ENCODE measurements around a stretch of chr21.

DNA sequence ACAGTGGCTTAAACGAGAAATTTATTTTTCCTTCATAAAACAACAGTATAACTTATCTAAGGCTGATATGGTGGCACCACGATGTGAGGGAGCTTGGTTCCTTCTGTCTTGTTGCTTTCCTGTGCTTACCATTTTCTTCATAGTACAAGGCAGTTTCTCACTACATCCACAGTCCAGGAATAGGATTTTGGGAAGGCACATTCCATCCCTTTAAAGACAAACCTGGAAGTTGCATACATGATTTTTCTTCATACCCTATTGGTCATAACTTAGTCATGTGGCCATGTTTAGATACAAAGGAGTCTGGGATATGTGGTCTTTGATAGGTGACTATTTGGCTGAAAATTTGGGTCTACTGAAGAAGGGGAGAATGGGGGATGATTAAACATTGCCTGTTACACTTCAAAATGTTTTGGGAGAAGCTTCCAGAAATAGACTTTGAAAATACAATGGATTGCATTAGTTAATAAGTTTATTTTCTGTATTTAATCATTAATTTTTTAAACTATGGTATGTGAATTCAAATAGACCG lies 7.0 kb downstream of the DYRK1A start:
- RRBS = no CpG with 5 or more reads among the region's 3 CpGs

DNA sequence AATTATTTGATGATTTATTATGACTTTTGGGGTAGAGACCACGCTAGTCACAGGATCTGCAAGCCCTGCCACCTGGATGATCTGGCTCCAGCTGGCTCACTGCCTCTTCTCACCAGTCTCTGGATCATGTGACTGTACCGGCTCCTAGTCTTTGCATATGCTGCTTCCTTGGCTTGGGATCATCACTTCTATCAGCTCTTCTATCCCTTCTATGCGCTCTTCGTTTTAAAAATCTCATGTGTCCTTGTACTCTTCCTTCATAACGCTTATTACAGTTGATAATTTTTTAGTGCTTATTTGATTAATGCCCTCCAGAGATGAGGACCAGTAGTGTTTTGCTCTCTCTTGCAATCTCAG lies 14.2 kb downstream of the DYRK1A start:
- RRBS = no CpG with 5 or more reads among the region's 5 CpGs

DNA sequence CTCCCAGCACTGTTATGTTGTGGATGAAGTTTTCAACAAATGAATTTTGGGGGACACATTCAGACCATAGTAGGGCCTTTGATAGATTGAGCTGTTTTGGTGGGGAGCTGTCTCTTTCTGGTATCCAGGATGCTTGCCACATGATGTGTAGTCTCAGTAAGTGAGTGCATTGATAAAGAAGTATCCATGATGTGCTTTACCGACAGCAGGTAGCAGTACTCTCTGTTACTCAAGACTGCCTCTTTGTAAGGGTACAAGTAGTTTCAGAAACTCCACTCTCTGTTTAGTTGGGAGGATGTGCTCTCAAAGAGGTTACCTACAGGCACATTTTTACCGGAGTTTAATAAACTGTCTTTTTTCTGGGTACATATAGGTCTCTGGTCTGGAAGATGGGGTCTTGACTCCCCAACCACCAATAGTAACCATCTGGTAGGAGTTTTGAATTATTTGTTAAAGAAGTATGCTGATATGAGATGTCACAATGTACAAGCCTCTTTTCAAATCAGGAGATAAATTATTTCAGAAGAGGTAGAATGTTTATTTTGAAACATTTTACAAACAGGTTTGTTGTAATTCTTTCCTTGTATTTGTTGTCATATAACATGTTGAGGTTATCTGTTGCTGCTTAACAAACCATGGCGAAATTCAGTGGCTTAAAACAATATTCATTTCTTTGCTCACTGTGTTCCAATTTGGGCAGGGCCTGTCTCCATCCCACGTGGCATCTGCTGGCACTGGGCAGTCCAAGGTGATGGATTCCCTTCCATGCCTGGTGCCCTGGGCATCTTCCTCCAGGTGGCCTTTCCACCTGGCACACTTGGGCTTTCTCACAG lies 26.7 kb downstream of the DYRK1A start:
- RRBS = no CpG with 5 or more reads among the region's 4 CpGs

DNA sequence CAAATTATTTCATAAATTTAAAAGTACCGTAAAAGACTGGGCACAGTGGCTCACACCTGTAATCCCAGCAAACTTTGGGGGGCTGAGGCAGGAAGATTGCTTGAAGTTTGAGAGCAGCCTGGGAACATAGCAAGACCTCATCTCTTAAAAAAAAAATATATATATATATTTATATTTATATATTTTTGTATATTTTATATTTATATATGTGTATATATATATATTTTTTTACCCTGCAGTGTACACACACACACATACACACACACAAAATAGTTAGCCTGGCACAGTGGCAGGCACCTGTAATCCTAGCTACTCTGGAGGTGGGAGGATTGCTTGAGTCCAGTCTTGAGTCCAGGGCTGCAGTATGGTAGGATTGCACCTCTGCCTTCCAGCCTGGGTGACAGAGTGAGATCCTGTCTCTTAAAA lies 31.4 kb downstream of the DYRK1A start:
- RRBS = no CpG with 5 or more reads among the region's 1 CpG

DNA sequence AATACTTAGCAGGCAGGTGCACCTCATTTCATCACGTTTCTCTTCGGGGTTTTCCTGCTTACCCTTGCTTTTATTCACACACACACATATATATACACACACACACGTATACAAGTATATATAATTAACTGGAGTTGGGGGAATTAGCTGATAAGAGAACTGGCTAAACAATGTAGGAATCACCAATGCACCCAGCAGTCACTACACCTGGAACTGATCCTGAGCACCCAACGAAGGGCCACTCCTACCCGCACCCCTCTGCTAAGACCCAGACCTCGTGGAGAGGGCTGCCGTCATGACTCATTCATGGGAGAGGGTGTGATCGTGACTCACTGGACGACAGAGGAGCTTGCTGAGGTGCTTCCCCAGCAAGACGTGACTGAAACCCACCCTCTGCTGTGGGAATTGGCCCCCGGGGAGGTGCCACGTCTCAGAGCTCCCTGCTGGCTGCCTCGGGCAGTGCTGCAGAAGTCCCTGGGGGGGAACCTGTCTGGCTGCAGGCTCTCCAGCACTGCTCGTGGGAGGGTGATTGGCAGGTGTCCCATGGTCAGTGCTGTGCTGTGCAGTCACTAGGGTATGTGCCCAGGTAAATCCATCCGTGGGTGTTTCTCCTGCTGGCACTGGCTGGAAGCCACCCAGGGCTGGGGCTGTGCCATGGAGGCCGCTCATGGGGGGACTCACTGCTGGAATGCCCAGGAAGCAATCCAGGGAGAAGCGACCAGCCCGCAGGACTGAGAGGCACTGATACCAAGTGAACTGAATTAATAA lies 166.6 kb downstream of the DYRK1A start:
- RRBS = no CpG with 5 or more reads among the region's 18 CpGs

- RRBS = no CpG with 5 or more reads among the region's 19 CpGs
These were observed 185.3 kb downstream of the DYRK1A start for GRCh38 chr21:37551670-37552512.

GRCh38 chr21:37552942-37553339 lies 186.4 kb downstream of the DYRK1A start:
- RRBS = no CpG with 5 or more reads among the region's 9 CpGs

DNA sequence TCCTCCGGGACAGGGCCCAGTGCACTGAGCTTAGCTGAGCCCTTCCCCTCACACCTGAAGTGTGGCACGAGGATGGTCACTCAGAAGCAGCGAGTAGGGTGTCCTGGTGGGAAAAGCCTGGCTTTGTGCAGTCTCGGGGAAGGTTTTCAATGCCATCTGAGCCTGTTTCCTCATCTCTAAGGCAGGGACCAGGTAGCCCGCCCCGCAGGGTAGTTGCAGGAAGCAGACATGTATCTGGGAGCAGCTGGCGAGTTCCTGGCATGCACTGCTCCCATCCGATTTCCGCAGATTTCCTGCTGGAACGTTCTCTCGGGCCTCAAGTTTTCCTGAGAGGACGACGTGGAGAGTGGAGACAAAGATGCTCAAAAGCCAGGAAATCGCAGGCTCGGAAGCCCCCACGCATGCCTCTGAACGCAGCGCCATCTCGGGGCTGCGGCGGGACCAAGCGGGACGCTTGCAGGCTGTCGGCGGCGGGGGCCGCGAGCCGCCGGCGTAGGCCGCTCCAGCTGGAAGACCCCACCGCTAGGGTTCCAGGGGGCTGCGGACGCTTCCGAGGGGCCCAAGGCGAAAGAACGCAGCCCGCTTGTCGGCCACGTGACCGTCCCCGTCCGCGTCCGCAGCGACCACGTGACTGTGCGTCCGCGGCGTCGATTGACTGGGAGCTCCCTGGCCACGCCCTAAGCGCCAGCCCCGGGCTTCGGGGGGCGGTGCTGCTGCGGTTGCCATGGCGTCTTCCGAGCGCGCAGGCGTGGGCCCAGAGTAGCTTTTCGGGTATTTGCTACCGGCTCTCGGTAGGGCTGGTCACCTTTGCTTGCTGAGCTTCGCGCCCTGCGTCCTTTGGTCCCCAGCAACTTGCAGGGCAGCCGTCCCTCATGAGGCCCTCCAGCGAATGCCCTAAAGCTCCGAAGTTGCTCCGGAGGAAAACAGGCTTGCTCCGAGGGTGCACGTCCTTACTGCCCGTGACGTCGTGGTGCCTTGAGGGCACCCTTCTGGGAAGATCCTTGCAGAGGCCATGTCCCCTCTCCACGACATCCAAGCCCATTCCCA lies 197.0 kb downstream of the DYRK1A start:
- RRBS = 11% methylated on average over 8 of the region's 80 CpGs

DNA sequence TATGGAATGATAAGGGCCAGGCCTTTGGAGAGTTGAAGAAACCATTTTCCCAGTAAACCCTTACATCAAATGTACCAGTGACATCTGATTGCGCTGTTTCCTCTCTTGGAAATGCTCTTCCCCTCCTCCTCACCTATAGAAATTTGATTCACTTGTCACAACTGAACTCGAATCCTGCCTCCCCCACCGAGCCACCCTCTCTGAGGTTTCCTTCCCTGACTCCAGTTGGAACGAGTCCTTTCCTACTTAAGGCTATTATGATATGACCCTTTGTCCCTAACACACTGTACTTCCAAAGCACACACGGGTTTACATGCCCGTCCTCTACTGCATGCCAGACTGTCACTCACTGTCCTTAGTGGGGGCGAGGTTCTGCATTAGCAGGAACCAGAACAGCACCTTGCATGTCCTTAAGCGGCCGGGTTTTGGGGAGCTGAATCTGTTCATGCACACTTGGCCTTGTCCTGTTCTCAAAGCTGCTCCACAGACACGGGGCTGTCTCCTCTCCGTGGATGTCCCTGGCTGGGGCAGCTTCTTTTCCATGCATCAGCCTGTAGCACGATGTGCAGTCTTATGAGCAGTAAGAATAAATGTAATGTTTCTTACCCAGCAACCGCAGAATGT lies 164.6 kb upstream of the KCNJ6 start:
- RRBS = no CpG with 5 or more reads among the region's 13 CpGs

- RRBS = no CpG with 5 or more reads among the region's 8 CpGs
These were observed 11.9 kb upstream of the KCNJ15 start for GRCh38 chr21:38244885-38245303.

DNA sequence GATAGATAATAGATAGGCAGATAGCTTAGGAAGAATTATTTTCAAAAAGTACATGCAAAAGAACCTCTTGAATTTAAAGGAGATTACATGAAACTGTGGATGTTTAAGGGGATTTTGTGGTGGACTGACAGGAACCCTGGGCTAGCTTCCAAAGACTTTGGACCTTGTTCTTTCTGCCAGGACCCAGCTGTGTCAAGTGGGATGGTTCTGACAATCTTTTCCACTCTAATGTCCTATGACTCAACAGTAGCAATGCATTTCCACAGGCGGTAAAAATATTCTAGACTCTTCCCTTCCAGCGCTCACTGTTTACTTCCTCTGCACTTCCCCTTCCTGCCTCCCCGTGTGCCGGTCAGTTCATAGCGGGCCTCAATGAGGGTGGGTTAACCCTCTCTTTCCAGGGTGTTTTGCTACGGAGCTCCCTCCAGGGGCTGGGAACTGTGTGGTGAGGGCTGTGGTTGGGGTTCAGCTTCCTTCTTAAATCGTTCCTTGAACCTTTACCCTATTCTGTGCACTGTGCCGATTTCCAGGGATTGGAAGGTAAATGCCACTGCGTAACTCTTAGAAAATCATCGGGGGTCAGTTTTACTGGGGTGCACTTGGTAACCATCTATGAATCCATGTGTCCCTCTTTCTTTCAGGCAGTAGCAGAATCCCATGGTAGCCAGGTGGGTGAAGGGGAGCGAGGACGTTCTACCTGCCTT lies 39.6 kb downstream of the KCNJ15 start:
- RRBS = no CpG with 5 or more reads among the region's 12 CpGs

DNA sequence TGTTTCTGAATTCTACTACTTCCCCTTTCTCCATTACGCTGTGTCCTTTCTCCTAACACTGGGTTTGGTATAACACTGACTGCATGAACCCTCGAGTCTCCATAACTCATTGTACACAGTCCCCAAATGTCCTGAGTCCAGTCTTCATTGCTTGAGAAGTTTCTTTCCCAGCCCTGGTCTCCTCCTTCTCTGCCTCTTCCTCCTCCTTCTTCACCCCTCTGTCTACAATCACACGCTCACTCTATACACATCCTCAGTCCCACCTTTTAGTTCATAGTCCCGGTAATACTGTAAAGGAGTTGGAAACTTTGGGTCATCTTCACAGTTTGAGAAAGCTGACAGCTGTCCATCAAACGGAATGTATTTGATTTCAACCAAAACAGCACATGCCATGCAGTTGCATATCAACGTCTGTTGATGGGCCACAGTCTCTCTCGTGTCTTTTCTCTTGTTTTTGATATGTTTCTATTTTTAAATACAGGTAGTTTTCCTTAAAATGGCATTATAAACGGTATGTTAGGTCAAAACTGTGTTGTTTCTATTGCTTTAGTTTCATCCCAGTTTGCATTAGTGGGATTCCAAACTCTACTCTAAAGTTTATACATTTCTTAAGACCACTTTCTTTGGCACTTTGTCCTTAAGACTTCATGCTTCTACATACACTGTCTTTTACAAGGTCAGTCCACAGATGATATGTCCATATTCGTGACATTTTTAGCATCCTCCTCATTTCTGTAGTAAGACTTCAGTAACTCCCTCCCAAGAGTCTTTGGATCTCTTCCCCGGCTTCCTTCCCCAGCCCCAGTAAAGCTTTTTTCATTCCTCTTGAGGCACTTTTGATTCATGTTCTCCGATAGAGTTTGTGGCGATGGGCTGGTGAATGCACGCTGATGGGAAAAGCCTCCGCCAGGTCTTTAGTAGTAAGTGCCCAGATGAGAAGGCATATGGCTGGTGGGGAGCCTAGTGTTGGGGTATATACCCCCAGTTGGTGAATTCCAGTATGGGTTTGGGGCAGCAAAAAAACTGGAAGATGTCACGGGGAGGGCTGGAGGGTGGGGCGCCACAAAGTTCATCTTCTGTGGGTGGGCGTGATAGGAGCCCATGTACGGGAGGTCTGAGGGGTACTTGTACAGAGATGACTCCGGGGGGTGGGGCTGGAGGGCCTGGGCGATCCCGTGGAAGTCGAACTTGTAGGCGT lies 115.4 kb downstream of the ERG start:
- RRBS = no CpG with 5 or more reads among the region's 23 CpGs

DNA sequence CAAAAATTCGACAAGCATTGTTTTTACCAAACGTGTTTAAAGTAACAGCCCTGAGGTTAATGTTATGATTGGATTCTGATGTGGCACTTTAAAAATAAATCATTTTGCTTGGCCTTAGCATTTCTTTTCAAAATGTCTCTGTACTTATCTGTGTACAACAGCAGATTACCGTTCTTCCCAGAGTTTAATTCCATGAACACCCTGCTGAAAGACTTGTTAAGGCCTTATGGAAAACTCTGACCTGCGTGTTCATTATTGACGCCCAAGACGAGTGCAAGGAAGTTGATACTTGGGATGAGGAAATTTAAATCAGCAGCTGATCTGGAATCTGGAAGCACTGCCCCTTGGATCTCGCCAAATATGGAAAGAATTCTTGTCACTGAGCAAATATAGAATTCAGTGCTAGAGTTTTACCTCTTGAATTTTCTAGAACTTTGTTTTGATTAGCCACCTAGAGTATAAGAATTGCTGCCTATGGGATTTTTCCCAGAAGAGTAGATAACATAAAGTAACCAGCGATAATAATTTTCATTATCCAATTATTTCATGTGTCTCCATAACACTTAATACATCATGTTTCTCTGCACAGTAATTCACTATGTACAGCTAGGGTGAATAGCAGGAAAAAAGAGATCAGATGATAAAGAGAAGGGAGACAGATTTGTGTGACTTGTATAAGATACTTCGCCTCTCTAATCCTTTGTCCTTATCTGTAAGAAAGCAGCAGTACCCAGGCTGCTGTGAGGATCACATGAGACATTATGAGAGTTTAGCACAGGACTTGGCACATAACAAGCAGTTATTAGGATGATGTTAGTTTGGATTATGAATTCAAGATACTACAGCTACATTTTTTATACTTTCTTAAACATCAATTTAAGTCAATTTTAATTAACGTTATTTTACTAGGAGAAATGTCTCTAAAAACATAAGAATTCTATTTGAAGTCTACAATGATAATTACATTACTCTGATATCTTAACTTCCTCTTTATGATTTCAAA lies 6.5 kb downstream of the ERG start:
- RRBS = no CpG with 5 or more reads among the region's 10 CpGs

DNA sequence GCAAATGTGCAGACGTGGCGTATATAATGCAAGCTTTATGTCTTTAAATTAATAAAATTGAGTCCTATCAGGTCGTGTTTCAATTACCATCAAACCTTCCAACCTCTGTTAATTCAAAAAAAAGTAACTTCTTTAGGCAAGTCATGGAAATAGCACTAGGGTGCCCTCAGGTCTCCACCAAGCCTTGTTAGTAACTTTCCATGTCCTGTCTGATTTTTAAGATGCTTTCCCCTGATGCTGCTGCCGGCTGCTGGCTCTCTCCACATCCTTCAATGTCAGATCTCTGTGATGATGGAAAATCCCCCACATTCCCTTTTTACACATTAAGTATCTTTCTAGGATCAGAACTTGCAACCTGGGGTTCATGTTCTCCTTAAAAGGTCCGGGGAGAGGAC lies 3.0 kb downstream of the ERG start:
- RRBS = no CpG with 5 or more reads among the region's 5 CpGs

GRCh38 chr21:38646060-38647155 lies 148.1 kb upstream of the ERG start:
- RRBS = no CpG with 5 or more reads among the region's 19 CpGs

DNA sequence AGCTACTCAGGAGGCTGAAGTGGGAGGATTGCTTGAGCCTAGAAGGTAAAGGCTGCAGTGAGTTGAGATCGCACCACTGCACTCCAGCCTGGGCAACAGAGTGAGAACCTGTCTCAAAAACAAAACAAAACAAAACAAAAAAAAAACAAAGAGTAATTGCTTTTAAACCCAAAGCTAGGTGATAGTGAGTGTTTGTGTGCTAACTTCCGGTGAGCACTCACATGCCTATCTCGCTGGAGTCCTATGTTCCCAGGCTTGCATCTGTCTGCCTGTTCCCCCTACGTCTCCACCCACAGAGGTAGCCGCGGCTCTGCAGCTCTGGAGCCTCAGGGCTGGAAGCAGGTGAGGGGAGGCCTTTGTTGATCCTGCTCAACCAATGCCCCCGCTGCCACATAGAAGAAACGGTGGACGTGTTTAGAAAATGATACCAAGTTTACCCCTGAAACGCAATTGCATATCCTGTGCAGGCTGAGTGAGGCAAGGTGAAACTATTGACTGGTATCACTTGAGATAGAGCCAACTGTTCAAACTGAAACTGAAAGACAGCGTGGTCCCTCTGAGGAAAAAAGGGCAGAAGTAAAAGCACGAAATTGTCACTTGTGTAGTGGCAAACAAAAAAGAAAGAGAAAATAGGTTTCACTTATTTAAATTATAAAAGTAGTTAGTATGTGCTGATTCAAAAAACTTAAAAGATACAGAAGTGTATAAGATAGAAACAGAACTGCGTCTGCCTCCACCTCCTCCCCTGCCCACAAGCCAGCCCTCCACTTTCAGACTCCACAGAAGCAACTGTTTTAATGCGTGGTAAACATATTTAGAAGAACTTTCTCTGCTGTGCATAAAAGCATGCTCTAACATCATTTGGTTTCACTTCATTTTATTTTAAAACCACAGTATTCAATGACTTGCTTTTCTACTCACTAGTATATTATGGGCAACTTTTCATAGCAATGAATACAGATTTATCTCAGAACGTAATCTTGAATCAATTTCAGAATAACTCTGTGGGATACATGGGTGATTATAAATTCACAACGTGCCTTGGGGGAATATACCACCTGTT lies 38.6 kb upstream of the ETS2 start:
- RRBS = no CpG with 5 or more reads among the region's 16 CpGs

- RRBS = 98% methylated on average over 2 of the region's 23 CpGs
These were observed 18.2 kb upstream of the ETS2 start for GRCh38 chr21:38787227-38788318.

DNA sequence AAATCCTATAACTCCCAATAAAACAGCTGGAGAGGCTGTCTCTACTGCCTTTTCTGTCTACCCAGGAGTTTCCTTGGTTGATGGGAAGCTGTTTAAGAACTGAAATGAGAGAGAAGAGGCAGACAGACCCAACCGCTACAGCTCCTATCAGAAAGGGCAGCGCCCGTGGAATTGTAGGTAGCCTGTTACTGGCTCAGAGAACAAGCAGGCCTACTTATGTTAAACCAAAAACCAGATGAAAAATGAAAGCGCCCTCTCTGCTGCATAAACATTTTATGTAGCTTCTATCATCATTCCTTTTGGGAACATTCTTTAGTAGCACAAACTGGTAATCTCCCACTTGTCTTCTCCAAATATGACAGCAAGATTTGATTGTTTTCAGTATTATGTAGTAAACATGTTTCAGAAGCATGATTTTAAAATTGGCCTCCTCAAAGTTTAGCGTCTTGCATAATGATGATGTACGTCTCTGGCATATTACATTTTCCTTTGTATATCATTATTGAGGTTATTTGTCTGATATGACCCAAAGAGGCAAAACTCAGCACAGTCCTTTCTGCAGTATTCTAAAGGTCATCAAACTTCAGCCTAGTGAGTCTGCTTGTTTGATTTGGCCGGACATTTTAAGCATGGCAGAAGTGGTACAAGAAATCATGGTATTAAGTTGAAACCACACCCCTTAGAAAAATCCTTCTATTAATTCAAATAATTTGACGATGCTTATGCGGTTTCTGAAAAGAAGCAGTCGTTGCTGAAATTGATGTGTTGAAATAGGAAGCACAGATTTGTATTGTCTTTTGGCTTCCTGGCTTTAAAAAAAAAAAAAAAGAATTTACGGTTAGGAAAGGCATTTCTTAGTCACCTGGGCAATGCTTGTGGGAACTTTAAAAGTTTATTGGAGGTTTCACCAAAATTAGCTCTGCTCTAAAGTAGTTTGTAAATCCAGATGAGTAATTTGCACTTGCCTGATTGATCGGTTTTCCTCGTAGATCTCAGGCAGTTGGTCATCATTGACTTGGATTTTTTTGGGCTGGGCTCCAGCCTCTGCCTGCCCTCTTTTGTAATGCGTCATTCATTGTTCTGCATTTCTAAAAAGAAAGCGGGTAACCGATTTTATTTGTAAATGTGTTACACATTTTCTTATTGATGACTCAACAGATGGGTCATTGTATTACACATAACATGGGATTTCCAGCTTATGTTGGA lies 5.0 kb downstream of the ETS2 start:
- RRBS = no CpG with 5 or more reads among the region's 16 CpGs

DNA sequence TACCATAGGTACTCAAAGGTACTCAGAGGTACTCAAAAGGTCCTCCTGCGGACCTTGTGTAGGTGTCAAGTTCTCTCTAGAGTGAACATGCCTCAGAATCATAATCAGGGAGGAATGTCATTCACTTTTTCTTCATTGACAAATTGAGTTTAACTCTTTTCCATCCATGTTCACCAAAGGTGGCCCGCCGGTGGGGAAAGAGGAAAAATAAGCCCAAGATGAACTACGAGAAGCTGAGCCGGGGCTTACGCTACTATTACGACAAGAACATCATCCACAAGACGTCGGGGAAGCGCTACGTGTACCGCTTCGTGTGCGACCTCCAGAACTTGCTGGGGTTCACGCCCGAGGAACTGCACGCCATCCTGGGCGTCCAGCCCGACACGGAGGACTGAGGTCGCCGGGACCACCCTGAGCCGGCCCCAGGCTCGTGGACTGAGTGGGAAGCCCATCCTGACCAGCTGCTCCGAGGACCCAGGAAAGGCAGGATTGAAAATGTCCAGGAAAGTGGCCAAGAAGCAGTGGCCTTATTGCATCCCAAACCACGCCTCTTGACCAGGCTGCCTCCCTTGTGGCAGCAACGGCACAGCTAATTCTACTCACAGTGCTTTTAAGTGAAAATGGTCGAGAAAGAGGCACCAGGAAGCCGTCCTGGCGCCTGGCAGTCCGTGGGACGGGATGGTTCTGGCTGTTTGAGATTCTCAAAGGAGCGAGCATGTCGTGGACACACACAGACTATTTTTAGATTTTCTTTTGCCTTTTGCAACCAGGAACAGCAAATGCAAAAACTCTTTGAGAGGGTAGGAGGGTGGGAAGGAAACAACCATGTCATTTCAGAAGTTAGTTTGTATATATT lies 17.0 kb downstream of the ETS2 start:
- RRBS = 94% methylated on average over 1 of the region's 34 CpGs

GRCh38 chr21:38906964-38907692 lies 101.4 kb downstream of the ETS2 start:
- RRBS = no CpG with 5 or more reads among the region's 14 CpGs

All from CMK (cell line).